ENCODE measurements around the genes HSD17B11 and NAP1L5.

DNA sequence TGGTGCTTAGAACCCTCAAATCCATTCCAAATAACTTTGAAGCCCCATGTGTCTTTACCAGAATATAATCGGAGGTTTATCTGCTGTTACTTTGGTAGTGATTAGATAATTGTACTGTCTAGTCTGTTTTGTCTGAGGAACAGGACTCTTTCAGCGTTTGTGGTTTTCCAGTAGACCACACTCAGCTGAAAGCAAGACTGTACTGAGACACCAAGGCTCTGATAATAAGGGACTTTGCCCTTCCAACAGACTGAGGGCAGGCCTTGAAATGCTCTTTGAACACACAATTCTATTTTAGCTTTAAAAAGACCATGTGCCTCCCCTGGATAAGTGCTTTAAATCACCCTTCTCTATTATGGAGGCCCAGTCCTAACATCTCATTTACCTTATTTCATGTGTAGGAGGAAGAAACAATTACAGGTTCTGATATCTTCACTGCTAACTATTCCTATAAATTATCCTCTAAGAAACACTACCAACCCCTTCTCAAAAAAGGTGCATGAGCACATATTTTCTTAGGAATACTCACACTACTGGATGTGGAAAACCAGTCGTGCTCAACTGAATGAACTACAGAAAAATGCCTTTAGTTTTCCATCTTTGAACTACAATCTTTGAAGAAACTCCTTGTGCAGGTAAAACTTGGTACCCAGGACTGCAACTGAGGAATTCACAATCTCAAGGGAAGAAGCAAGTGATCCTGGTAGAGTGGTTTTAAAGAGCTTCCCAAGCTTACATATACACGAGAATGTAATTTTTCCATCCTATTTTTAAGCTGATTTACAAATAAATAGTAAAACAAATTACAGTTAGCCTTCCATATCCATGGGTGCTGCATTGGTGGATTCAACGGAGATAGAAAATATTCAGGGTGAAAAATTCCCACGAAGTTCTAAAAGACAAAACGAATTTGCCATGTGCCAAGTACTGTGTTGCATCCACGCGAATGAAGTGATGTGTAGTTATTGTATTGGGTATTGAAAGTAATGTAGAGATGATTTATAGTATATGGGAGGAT, 75.8 kb downstream of the KLHL8 start:
- PRO-cap: no peak

DNA sequence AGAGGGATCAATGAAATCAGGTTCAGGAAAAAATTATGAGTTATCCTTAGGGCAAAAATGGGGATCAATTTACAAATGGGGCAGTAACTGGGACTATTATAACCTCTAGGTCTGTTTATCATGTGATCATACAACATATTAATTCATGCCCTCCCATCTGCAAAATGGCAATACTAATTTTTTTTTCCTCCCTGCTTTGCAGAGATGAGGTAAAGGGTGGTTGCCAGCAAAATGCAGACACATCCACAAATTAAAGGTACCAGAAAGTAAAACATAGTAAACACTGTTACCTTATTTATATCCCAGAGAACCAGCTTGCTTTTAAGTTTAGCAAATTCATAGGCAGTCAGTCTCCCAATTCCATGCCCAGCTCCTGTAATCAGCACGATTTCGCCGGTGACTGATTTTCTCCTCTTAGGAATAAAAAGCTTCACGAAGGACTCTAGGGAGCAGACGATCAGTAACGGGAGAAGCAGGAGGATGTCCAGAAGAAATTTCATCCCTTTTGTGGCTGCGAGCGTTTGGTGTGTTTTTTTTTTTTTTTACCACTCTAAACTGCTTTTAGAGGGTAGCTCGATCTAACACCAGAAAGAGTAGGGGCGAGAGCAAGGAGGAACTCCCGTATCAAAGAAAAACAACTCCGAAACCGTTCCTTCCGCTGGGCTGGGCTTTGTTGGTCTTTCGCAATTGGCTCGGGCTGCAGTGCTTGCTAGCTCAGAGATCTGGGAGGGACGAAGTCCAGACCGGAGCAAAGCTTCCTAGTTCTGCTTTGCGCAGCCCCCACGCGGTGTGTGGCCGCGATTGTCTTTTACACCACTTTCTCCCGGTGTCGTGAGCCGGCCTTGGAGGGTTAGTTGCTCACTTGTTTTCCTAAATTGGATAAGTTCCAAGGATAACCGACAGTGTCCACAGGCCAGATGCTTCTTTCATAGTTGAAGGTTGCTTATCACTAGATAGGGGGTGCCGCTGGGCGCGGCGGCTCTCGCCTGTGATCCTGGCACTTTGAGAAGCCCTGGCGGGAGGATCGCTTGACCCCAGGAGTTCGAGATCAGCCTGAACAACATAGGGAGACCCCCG, at the start of gene HSD17B11:
Gene HSD17B11 (minus strand): TSS at position 618 of the 1,077 bp plus-strand sequence.
- PRO-cap: unidirectional peak, plus-strand start at position 452 of the sequence; bidirectional peak, plus-strand start at position 717 of the sequence, minus-strand start at position 618 of the sequence

DNA sequence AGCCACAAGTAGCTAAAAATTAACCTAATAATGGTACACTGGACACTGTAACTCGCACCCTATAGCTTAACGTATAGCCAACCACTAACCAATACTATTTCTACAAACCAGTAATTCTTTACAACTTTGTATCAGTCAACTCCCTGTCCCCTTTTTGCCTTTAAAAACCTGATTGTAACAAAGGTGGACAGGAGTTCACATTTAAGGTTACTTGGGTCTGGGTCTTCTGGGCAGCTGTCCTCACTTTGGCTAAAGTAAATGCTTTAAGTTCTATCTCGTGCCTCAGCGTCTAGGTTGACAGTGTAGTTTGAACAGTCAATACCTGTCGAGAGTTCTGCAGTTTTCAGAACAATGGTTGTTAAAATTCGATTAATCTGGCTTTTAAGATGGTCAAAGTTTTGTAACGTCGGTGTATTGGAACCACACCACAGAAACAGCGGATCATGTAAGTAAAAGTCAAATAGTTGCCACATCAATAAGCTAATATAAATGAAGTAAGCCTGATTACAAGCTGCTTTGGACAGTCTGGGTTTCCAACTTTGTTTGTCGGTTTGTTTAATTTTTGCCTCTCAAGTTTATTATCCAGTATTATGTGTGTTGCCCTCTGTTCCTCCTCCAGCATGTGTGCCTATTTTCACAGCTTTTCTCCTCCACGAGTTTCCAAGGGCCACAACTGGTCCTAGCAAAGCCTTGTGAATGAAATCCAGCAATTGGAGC, 1.5 kb upstream of the NUDT9 start:
- PRO-cap: no peak

GRCh38 chr4:87500655-87500931, 28.6 kb downstream of the SPARCL1 start:
- PRO-cap: no peak

DNA sequence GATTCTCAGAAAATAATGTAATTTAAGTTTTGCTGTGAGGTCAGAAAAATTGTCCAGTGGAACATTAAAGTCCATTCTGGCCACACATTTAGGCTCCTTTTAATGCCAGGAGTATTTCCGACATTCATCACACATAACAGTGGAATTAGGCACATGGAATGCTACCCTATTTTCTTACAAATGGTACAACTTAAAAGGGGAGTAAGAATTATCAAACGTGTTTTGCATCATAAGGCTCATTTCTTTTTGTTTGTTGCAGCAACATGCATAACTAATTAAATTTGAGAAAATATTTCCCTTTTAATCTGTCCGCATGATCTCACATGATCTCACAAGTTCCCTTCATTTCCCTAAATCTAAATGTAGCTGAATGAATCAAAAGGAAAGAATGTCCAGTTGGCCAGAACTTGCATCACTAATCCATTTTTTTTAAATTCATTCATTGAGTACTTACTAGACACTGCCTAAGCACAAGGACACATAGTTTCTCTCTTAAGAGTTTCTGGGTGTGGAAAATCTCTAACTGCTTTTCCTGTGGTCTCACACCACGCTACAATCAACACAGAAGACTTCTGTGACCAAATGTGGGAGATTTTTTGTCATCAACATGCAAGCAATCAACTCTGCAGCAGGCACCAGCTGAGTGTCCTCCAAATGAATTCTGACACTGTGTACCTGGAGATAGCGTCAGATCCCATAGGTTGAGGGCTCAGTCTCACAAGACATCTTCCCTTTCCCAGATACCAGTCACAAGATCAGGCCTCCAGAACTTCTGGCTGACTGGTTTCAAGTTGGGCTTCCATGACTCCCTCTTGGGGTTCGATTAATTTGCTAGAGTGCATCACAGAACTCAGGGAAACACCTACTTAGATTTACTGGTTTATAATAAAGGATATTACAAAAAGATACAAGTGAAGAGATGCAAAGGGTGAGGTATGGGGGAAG, 21.9 kb downstream of the SPARCL1 start:
- PRO-cap: no peak

DNA sequence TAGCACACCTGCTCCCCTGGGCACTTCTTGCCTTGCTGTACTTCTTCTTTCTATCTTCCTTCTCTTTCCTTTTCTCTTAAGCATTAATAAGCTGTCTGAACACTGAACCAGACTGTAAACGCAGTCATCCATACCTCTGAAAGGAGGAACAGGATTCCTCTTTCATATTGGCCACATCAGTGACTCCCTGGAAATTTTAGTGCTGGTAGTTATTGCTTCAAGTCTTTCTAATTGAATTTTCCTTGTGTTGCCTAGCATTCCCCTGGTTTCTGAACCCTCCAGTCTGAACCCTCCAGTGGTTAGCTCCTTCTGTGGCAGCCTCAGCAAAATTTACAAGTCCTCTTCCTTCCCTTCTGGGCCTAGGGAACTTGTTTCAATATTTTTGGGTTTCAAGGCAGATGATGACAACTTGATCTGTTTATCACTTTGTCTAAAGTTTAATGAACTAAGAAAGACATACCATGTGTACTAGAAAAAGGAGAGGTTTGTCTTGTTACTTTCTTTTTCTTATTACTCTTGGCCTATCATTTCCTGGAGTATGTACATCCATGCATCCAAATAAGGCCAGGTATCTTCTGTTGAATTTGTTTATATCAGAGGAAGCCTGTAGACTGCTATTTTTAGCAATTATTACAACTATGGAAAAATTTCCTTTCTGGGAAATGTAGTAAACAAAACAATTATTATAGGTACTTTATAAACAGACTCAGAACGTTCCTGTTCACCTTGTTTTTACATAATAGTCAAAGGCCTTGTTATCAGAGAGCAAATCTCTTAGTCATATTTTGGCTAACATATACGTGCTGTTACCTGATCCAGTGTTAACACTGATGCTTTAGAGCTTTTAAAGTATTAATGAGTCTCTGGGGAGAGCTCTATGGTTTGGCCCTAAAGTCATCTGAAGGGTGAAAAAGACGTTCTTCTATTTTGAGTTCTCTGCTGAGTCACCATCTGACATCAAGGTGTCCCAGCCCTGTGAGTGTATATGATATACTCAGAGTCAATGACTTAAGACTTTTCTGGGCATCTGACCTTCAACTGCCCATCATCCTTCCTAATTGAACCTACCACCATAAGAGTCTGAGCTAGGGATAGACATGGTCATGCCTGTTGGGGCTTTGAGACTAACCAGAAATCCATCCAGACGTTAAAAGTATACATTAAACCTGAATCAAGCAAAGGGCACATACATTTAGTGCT, 7.5 kb downstream of the SPARCL1 start:
- PRO-cap: unidirectional peak, plus-strand start at position 1,075 of the sequence

DNA sequence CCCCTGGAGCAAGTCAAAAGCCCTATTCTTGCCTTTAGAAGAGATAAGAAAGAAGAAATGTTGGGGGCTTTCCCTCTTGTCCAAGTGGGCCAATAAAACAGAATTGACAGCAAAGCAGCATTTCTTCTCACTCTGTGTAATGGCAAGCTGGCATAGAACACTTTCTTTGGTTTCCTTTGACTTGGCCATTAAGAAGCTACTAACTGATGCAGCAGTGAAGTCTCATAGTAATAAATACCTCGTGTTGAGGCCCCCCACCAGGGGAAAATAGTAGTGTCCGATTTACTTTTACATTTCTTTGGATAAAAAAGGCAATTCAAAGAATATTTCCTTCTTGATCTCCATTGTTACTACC, 3.2 kb downstream of the SPARCL1 start:
- PRO-cap: no peak

DNA sequence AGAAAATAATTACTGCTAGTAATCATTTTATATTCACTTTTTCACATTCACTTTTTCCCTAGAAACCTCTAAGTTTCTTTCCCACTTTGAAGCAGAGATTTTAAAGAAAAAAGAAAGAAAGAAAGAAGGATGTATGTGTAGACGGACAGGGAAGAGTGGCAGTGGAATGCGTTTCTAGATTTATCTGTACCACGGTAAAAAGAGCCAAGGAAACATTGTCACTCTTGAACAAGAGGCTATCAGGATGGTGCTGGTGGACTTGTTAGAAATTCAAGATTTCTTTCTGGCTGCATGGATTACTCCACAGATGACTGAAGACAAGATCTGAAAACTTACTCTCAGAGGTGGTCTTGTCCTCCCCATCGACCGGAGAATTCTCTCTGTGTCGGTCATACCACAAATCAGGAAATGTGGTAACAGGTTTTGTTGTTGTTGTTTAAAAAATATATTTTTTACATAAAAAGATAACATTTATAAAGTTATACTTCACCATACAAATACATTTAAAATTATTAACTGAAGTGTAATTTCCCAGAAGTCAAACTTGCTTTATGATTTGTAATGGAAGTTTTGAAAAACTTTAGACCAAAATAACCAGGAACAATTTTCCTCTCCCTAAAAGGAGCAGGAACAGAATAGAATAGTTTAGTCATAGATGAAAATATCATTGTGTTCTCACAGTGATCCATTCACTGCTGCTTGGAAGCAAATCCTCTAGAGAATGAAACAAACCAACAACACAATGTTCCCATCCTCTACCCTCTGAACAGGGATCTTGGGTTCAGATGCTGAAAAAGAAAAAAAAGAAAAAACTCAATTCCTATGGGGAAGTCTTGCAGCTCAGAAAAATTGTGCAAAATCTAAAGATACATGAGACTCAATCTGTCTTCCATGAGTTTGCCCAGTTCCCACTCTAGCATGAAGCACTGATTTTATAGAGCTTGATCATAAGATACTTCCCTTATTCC, 11.9 kb downstream of the DSPP start:
- PRO-cap: no peak

DNA sequence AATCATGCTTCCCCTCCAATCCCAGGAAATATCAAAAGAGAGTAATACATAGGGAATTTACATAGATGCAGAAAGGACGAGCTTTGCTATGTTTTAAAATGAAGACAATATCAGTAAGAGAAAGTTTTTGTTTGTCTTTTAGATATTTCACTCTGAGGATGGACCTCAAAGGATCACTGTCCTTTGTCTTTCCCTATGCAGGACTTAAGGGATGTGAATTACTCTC, 28.0 kb downstream of the DMP1 start:
- PRO-cap: no peak

GRCh38 chr4:87718037-87718670, 68.1 kb downstream of the DMP1 start:
- PRO-cap: no peak

DNA sequence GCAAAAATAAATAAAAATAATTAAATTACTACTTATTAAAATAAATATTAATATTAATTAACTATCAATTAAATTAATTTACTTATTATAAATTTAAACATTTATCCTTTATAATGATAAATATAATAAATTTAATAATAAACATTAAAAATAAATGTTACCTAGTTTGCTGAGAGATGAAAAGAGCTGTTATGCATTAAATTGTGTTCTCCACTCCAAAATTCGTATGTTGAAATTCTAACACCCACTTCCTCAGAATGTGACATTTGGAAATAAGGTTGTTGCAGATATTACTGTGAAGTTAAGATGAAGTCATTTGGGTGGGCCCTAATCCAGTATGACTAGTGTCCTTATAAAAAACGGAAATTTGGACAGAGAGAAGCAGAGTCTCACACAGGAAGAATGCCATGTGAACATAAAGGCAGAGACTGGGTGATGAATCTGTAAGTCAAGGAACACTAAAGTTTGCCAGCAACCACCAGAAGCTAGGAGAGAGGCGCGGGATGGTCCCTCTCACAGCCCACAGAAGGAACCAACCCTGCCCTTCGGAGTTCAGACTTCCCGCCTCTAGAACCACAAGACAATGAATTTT, 67.1 kb upstream of the IBSP start:
- PRO-cap: no peak

DNA sequence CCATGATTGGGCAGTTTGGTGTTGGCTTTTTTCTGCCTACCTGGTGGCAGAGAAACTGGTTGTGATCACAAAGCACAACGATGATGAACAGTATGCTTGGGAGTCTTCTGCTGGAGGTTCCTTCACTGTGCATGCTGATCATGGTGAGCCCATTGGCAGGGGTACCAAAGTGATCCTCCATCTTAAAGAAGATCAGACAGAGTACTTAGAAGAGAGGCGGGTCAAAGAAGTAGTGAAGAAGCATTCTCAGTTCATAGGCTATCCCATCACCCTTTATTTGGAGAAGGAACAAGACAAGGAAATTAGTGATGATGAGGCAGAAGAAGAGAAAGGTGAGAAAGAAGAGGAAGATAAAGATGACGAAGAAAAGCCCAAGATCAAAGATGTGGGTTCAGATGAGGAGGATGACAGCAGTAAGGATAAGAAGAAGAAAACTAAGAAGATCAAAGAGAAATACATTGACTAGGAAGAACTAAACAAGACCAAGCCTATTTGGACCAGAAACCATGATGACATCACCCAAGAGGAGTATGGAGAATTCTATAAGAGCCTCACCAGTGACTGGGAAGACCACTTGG, 59.5 kb downstream of the MEPE start:
- PRO-cap: no peak

- PRO-cap: bidirectional peak, plus-strand start at chr4:88008877, minus-strand start at chr4:88008787
Measured at GRCh38 chr4:88008679-88009295, 1.4 kb downstream of the PKD2 start.

DNA sequence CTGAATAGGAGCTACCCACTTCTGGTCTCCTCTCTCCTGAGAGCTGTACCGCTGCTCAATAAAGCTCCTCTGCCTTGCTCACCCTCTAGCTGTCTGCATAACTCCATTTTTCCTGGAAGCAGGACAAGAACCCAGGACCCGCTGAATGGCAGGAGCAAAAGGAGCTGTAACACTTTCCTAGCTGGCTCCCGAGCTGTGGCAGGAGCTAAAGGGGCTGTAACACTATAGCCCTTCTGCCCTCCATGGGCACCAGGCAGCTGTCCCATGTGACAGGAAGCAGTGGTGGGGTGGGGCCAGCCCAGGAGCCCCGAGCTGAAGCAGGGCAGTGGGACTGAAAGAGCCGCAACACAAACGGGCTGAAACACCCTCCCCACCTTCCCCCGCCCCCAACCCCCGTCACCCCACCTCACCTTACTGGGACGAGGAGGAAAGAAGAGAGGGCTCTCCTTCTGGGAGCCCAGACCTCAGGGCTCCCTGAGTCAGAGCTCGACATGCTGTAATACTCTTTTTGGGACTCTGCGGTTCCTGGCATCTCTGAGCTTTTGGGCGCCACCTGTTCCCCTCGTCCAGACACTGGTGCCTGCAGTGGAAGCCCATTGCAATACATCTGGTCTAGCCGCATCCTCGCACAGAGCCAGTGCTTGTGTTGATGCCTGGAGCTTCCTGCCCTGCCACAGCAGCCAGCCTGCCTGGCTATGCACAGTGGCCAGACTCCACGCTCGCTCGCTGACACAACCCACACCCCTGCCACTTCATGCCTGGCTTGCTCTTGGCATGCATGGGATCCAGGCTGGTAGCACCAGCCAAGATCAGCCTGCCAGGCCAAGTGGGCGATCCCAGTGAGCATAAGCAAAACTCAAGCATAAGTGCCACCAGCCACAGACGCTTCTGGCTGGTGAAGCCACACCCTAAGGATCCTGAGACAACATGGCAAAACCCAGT, 39.3 kb downstream of the PPM1K start:
- PRO-cap: no peak

- PRO-cap: no peak
Measured at GRCh38 chr4:88319094-88319385, 34.7 kb upstream of the PPM1K start.

GRCh38 chr4:88646574-88647517, 50.8 kb downstream of the NAP1L5 start:
- PRO-cap: no peak

GRCh38 chr4:88696972-88698422, at the start of gene NAP1L5:
TSS of gene NAP1L5 (minus strand) at chr4:88697829.
- PRO-cap: bidirectional peak, plus-strand start at chr4:88697344, minus-strand start at chr4:88697301; bidirectional peak, plus-strand start at chr4:88697979, minus-strand start at chr4:88697829

- PRO-cap: no peak
Measured at GRCh38 chr4:89492750-89493414, 185.3 kb upstream of the GPRIN3 start.

GRCh38 chr4:89753797-89754080, 83.2 kb downstream of the SNCA start:
- PRO-cap: no peak

DNA sequence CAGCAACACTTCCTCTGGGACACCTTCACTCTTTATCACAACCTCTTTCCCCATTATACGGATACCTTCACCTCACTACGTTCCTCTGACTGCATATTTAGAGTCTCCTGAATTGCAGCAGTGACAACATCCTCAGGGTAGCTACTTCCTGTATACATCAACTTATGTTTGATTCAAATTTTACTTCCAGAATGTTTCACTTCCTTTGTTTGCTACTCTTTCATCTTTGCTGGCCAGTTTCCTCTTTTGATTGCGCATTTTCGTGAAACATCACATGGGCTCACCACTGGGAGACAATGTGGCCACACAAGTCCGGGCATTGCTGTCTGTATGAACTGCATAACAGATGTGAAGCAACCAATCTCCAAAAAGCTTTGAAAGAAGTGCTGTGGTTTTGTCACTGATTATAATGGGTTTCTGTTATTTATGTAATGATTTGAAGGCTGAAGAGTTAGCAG, 7.5 kb downstream of the SNCA start:
- PRO-cap: no peak